NALM6 (cell line): ENCODE results near the gene C1orf141.

DNA sequence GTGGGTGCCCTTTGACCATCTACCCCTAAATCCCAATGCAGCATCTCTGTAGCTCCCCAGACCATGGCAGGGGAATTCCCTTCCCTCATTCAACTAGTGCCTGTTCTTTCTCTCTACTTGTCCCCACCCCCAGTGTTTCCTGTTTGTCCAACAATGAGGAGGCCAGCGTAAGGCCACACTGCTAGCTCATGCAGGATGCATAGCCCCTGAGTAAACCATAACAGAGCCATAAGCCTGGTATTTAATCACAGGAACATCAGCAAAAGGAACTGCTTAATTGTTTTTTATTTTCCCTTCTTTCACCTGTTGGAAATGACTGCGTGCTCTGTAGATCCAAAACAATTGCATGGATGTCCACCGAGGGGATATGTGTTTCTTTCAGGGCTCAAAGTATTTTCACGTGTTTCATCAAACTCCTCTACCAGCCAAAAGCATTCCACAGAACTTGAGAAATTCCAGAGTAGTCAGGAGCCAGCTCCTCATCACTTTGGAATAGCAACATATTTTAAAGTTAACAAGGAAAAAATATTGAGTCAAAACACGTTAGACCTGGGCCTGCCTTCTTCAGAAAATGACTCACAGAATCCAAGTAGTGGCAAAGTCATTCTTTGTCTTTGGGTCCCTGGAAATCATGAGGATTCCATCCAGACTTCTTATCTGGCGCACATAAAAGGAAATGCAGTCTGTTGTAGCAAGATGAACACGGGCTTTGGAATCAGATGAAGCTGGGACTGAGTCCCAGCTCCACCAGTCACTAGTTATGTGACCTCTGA is 162.5 kb upstream of the SGIP1 start:
- PRO-cap: no peak

- PRO-cap: no peak
These were observed 145.0 kb upstream of the SGIP1 start for GRCh38 chr1:66388880-66389352.

- PRO-cap: bidirectional peak, plus-strand start at chr1:66445841, minus-strand start at chr1:66445588
These were observed 88.4 kb upstream of the SGIP1 start for GRCh38 chr1:66445334-66446118.

- PRO-cap: no peak
These were observed 9.7 kb downstream of the MIER1 start for GRCh38 chr1:66934267-66935125.

GRCh38 chr1:67134810-67135307 is at the start of gene C1orf141:
TSS of gene C1orf141 (minus strand) at chr1:67134970.
- PRO-cap: no peak

DNA sequence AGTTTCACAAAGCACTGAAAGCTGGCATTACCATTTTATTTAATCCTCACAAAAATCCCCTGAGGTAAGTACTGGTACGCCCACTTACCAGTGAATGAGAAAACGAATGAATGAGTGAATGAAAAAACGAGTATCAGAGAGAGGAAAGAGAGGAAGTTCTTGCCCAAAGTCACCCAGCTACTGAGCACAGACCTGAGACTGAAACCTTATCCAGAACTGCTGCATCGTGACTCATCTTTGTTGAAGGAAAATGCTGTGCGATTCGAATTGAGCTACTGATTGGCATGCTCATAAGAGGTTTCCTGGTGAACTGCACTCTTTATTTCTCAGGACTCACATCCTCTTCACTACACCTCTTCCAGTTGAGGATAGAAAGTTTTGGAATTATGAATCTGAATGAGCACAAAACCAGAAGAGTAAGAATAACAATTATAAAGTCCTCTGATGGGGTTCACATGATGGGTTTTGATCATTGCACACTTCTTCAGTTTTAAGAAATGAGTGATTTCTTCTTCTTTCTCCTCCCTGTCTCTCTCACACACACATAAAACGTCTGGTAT is 32.0 kb downstream of the IL12RB2 start:
- PRO-cap: no peak

DNA sequence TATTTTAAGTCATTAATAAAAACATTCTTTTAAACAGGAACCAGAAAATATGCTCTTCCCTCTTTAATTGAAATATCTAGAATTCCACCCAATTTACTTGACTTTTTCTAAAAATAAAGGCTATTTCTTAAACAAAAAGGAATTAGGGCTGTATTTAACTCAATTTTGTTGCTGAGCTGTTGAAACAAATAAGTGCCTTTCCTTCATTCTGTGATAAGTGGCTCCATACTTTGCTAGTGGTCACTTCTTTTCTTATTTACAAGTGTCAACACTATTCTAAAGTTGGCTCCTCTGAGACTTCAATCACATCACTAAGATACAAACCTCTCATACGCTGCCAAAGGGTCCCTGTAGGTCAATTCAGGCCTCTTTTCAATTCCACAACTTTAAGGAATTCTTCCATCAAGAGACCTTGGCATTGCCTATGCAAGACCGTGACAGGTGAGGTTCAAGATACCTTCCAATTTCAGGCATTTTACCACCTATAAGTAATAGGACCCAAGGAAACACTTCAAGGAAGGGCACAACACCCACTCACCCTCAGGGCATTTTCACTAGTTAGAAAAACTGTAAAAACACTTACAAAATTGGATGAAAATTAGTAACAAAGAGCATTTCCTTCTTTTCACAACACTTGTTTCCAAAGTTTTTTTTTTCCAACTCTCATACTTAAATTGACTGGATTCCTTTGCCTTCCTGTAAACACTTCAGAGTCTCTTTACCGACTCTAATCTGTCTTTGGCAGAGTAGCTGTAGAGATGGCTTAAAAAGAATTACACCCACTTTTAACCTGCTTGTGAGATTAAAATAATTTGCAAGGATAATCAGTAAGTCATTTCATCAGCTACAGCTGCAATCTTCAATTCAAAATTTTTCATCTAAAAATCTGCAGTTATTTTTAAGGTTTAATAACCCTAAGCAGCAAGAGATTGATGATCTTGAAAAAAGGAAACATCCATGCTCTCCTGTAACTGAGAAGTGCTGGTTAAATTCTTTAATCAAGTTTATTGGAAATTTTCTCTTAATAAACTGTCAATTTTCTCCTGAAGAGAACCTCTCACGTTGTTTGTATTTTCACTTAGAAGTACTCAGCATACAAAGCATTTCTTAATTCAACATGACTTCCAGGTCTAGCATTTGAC is 24.5 kb downstream of the SERBP1 start:
- PRO-cap: no peak

DNA sequence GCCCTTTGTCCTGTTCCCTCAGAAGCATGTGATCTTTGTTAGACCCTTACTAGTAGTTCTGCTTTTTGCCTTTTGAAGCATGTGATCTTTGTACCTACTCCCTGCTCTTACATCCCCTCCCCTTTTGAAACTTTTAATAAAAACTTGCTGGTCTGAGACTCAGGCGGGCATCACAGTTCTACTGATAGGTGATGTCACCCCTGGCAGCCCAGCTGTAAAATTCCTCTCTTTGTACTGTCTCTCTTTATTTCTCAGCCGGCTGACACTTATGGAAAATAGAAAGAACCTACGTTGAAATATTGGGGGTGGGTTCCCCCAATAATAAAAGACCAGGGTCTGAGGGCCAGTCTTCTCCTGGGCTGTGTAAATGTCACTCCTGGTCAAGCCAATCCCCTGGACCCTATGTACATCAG is 83.9 kb upstream of the SERBP1 start:
- PRO-cap: no peak

DNA sequence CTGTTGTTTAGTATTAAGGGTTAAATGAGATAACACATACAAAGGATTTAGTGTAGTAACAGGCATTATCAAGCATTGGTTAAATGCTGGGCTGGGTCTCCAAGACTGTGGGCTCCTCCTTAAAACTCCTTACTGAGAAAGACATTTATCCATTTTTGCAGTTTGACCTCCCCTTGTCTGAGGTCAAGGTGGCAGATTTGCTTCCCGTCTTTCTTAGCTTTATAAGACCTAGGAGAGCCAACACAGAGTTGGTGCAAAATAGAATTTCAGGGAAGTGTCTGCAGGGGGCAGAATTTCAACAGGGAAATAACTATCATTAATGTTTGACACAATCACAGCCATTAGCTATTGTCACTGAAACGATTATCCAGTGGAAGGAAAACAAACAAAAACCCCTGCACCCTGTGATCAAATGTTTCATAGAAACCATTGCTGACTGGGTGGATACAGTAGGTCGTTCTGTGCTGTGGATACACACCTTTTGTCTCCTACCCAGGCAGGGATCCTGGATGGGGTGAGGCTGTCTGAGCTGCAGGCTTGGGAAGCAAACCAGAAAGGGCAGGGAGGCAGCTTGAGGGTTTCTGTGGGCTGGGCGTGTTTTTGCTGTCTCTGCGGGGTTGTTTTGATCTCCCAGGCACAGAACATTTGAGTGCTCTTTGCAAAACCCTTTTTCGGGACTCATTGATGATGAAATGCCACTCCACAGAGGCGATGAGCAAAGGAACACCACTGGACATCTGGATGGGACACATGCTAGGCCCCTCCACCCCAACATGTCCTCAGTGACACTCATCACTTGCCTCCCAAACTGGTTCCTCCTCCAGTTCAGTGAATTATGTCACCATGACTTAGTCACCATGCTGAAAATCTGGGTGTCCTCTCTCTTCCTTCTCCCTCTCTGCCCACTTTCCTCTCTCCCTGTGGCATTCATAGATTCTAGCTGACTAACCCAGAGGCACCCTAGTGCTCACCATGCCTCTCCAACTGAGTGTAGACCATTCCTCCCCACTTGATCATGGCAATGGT is 94.2 kb upstream of the SERBP1 start:
- PRO-cap: no peak

DNA sequence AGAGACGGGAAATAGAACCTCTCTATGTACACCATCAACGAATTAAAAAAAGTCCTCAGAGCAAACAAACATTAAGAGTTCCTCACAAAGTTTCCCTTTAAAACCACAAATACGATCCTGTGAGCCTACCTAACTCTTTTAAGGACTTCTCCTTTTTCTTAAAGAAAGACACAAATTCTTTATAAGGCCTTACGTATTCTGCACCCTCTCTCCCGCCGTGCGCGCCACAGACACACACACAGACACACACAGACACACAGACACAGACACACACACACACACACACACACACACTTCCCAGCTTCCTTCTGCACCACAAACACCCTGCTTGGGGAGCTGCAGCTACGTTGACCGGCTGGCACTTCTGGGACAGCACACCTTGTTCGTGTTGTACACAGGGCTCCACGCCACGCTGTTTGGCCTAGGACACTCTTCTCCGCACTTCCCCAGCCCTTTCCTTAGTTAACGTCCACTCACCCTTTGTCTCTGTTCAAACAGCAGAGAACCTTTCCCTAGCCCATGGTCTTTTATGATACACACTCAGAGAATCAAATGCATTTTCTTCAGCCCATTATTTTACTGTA is 49.5 kb upstream of the GADD45A start:
- PRO-cap: no peak

DNA sequence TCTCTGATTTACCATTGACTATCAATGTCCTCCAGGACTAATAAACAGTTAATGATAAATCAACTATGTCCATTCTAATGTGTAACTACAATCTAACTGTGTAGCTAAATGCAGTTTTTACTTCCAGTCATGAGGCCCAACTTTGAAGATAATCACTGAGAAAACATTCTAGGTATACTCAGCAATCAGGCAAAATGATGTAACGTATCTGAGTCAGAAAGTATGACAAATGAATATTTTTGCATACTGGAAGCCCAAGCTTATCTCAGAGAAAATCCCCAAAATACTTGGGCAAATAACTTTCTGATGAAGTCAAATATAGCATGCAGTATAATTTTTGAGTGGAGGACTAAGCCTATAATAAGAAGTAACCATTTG is 2.5 kb upstream of the GADD45A start:
- PRO-cap: no peak

GRCh38 chr1:67687595-67688698 is 2.9 kb downstream of the GADD45A start:
- PRO-cap: no peak

GRCh38 chr1:67706205-67706697 is 21.2 kb downstream of the GADD45A start:
- PRO-cap: no peak

- PRO-cap: no peak
These were observed 73.2 kb downstream of the GNG12 start for GRCh38 chr1:67759891-67760607.

DNA sequence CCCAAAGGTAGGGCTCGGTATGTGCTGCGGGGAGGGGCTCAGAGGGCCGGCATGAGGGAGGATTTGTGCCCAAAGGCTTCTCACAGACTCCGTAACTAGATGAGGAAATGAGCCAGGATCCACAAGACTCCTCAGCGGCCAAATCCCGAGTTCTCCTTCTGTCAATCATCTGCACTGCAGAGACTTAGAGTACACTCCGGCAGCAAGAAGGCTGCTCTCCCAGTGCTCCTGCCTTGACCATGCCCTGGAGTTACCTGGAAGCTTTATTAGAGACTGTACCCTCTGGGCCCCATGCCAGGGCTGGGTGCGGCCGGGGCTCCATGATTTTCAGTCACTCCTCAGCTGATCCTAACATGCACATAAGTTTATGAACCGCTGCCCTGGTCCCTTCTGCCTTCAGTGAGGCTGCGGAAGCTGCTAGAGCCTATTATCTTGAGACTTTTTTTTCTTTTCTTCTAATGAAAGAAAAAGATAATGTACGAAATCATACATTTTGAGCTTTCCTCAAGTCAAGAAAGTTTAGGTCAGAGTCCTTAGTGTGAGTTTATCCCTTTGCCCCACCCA is 17.5 kb downstream of the GNG12 start:
- PRO-cap: no peak

- PRO-cap: no peak
These were observed 14.2 kb upstream of the GNG12 start for GRCh38 chr1:67847480-67847889.

DNA sequence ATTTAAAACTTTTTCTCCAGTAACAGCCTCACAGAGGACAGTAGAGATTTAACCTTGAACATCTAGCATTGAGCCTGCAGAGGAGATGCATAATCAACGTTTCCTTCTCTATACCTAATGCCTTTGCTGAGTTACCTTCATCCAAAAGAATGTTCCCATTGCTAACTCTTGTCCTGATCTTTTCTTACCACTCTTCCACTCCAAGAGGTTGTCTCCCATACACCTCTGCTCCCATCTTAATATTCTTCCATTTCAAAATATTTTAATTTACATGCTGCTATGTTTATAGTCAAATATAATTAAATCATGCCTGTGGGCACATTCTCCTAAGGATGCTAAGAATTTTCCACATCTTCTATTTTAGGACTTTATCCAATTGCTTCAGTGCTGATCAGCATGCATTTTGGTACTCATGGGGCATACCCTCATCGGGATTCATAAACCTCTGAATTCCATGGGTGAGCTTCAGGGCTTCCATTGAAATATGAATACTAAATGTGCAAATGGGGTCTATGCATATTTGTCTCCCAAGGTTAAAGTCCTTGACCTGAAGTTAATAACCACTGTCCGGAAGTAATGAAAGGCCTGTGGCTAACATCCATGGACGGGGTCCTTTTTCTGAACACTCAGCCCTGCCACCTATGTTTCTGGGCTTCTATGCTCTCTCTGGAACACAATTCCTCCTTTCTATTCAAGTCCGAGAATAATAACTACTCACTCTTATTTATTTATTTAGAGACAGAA is 55.3 kb downstream of the WLS start:
- PRO-cap: no peak

DNA sequence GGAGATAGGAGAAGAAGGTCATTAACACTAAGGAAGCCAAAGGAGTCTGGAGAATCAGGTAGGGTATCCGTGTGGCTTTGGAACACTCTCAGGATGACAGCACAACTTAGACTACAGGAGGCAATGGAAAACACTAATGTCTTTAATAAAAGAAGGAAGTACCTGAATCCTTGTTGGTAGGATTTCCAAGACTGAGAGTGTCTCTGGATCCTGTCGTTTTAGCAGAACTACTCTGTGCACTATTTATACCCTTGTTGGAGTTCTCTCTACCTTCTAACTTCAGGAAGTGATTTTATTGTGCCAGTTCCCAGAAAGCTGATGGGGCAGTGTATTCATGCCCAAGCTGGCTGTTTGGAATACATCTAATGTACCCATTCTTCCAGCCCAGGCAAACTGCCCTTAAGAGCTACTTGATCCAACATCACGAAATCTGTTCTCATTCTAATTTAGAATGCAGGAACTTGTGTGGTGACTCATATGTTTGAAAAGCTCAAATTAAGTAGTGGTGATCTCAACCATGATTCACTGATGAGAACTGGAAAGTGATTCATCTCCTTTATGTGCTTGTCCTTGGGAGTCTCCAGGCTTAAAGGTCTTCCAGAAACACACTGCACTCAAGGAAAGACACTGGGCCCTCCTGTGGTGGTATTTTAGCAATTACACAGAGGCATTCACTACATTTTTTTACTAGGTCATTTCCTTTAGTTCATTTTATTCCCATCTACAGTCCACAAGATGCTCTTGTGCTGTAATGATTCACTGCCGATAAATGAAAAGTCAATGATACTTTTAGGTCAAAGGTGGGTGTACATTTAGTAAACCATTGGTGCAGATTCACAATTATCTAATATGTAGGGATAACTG is 65.5 kb downstream of the RPE65 start:
- PRO-cap: no peak

- PRO-cap: no peak
These were observed 16.1 kb upstream of the LRRC7 start for GRCh38 chr1:69551607-69552033.

- PRO-cap: no peak
These were observed 14.4 kb downstream of the LRRC7 start for GRCh38 chr1:69582167-69582563.